Skeletal muscle tissue (tissue), 7 donors: ENCODE data around the genes PAX8, CCDC93 and C2orf76.

GRCh38 chr2:113175653-113176933, 2.3 kb downstream of the PSD4 start:
- PRO-cap, 3 experiments = no peak in any of the 3 experiments
- RAMPAGE, long total RNA = no peak
- RRBS, 2 experiments = 51 to 55% methylated on average over 6 of the region's 16 CpGs

DNA sequence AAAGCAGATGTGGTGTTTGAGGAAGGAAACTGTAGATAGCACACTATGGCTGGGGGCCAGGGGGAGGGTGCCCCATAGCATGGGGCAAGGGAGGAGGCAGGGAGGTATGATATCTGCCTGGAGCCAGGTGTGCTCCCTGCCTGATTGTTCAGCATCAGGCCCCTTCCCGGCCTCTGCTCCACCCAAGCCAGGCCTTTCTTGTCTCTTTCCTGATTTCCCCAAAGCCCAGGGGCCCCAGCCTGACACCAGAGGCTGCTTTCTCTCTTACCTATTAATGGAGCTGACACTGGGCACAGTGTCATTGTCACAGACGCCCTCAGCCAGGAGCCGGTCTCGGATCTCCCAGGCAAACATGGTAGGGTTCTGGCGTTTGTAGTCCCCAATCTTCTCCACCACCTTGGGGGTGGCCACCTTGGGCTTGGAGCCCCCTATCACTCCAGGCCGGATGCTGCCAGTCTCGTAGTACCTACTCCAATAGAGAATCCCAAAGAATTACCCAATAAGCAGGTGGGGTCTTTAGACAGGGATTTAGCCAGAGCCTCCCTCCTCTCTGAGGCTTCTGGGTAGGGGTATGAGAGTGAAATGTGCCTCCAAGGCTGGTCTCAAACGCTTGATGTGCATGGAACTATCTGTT, 34.4 kb downstream of the PAX8 start:
- PRO-cap, 3 experiments = no peak in any of the 3 experiments
- RAMPAGE, long total RNA = no peak
- RRBS, 2 experiments = no CpG with 5 or more reads among the region's 8 CpGs

- PRO-cap, 3 experiments = no peak in any of the 3 experiments
- RAMPAGE, long total RNA = no peak
- RRBS, 2 experiments = no CpG with 5 or more reads among the region's 10 CpGs
These were observed 14.2 kb downstream of the PAX8 start for GRCh38 chr2:113264155-113265378.

DNA sequence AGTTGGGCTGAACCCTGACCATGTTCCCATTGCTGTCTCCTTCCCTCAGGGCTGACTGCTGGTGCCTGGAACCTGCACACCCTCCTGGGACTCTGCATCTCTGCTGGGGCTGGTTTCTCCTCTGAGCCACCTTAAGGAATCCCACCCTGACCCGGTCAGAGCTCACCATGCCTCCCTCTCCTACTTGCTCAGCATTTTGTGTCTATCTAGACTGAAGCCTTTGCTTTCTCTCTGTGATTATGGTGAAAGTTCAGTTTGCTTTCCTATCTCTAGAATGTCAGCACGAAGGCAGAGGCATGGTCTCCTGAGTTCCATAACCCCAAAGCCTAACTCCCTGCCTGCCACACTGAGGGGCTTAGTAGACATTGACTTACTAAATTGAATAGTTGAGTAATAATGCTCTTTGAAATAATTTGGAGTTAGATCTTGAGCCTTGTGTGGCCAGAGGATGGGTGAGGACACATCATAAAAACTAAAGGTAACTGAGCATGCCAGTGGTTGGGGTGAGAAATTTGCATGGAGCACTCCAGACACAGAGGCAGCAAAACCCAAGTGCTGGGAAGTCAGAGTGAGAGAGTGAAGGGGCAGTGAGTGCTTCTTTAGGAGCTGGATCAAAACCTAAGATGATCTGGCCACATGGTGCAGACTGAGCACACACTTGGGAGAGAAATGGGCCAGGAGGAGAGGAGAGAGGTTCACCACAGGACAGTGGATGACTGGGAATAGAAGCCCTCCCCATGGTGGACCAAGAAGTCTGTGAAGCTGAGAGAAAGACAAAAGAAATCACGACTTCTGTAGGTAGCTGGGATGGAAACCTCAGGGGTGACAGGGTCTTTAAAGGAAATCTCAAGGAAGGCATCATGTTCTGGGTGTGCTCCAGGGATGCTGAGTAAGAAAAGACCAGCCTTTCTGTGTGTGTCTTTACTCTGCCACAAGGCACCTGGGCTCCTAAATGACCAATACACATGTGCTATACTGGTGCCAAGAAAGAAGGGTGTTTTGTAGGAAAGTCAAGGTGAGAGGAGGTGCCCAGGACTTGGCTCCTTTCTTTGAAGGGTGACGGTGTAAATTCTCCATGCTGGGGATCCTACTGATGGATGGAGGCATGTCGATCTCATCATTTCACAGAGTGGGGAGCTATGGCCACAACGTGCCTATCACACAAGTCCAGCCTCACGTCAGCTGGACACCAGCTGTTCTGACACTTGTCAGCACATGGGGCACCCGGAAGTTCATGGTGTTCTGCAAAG, 12.9 kb downstream of the PAX8 start:
- PRO-cap, 3 experiments = no peak in any of the 3 experiments
- RAMPAGE, long total RNA = no peak
- RRBS, 2 experiments = no CpG with 5 or more reads among the region's 8 CpGs

DNA sequence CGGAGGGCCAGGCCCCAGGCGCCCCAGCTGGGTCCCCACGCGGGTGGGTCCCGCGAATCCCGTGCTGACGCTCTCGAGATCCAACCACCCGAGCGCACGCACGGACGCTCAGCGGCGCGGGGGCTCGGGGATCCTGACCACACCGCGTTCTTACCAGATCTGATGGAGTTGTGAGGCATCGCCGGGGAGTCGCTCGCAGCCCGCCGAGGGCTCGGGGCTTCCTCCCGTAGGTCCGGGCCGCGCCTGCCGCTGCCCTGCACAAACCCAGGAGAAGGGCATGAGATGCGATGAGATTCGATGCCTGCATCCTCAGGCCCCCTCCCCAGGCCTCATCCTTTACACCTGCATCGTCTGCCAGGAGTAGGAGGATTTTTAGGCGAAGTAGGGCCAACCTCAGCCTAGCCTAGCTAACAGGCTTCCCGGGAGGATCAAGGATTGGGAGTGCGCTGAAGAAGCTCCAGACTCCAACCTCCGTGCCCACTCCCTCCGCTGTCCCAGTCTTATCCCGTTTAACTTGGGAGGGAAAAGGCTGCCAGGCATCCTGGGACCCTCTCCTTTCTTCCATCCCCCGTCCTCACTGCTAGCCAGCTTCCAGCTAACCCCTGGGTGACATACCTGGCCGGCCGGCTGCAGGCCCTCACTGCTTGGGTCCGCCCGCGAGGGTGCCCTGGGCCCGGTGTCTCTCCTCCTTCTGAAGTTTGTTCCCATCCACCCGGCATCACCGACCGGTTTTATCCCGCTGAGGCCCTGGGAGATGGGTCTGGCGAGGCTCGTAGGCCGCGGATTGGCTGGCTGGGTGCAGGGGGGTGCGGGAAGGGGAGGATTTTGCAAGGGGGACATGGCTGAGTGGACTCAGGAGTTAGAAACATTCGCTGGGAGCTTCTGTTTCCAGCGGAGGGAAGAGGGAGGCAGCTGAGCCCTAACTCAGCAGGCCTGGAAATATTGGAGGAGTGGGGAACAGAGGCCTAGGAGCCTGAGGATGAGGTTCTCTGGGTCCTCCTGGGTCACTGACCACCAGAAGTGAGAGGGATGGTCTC, at the start of gene PAX8:
Gene PAX8 (minus strand): TSS at position 706 of the 1,037 bp plus-strand sequence.
- PRO-cap, 3 experiments = no peak in any of the 3 experiments
- RAMPAGE, long total RNA = no peak
- RRBS, 2 experiments = 47 to 62% methylated on average over 13 of the region's 59 CpGs

GRCh38 chr2:113390159-113390906, 47.2 kb upstream of the ZNG1B start:
- PRO-cap, 3 experiments = no peak in any of the 3 experiments
- RAMPAGE, long total RNA = no peak
- RRBS, 2 experiments = no CpG with 5 or more reads among the region's 13 CpGs

- PRO-cap, 3 experiments = no peak in any of the 3 experiments
- RAMPAGE, long total RNA = no peak
- RRBS, 2 experiments = no CpG with 5 or more reads among the region's 17 CpGs
These were observed 56.2 kb downstream of the SLC35F5 start for GRCh38 chr2:113700062-113700759.

DNA sequence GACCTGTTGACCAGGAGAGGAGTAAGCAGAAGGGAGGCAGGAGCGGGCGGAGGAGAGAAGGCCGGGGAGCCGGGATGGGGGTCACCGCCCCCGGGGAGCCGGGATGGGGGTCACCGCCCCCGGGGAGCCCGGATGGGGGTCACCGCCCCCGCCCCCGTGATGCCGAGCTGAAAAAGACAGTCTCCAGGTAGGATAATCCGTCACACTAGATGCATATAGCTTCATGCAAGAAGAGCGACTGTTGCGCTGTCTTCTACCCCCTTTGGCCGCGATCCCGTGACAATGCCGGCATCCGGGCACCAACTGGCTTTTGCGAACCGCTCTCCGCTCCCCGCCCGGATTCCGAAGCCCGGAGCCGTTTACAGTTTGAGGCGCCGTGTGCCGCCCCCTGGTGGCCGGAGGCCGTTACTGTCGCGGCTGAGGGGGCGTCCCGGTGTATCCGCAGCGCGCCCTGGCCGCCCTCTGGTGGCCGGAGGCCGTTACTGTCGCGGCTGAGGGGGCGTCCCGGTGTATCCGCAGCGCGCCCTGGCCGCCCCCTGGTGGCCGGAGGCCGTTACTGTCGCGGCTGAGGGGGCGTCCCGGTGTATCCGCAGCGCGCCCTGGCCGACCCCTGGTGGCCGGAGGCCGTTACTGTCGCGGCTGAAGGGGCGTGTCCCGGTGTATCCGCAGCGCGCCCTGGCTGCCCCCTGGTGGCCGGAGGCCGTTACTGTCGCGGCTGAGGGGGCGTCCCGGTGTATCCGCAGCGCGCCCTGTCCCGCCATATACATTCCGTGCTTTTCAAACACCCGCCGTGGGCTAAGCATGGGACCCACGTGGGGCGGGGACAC, 89.6 kb downstream of the ACTR3 start:
- PRO-cap, 3 experiments = no peak in any of the 3 experiments
- RAMPAGE, long total RNA = no peak
- RRBS, 2 experiments = 65 to 69% methylated on average over 17 of the region's 87 CpGs

- PRO-cap, 3 experiments = peak in 1 of 3 experiments; most common minus-strand start chr2:114662527 (in 1)
- RAMPAGE, long total RNA = no peak
- RRBS, 2 experiments = no CpG with 5 or more reads among the region's 43 CpGs
These were observed 219.9 kb downstream of the DPP10 start for GRCh38 chr2:114662294-114662831.

DNA sequence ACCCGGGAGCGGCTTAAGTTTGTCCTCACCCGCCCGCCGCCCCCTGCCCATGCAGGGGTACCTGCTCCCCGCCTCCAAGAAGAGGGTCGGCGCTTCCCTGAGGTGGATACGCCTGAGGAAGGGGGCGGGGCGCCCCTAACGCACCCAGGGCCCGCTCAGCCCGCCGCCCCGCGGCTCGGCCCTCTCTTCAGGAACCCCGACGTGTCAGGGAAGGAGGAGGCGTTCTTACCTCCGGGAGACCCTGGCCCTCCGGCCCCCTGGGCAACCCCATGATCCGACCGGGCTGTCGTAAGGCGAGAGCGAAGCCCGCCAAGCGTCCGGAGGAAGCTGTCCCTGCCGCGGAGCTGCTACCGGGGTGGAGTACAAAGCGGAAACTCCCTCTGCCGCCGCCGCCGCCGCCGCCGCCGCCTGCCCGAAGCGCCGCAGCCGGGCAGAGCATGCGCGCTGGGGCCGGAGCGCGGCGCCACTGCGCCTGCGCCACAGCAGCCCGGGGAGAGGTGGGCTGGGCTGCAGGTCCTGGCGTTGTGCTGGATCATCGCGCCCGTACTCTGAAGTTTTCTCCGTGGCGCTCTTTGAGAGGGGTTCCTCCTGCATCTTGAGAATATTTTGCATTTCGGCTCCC, at the start of gene CCDC93:
Gene CCDC93 (minus strand): TSS at position 346 of the 622 bp plus-strand sequence.
- PRO-cap, 3 experiments = peak in 3 of 3 experiments; most common plus-strand start position 493 of the sequence (in 3); most common minus-strand start position 346 of the sequence (in 2)
- RAMPAGE, long total RNA = no peak
- RRBS, 2 experiments = 2% methylated on average over 18 to 24 of the region's 63 CpGs

DNA sequence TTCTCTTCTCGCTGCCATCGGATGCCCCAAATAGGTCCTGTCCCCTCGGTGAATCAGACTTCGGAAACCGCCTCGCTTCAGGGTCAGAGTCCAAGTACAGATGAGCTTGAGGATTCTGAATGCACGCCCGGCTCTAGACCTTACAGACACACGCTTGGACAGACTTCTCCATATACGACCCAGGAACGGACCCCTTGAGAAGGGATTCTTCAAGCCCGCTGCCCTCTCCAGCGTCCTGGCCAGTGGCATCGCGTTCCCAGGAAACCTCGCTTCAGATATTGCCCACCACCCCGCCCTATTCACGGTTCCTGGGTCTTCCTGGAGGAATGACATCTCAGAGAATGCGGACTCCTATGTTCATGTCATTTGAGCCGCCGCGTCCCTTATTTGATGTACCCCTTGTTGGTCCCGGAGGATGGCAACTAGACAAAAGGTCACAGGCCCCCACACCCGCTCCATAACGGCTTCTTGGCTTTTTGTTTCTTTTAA, 521 bp upstream of the CCDC93 start:
- PRO-cap, 3 experiments = no peak in any of the 3 experiments
- RAMPAGE, long total RNA = no peak
- RRBS, 2 experiments = no CpG with 5 or more reads among the region's 25 CpGs

DNA sequence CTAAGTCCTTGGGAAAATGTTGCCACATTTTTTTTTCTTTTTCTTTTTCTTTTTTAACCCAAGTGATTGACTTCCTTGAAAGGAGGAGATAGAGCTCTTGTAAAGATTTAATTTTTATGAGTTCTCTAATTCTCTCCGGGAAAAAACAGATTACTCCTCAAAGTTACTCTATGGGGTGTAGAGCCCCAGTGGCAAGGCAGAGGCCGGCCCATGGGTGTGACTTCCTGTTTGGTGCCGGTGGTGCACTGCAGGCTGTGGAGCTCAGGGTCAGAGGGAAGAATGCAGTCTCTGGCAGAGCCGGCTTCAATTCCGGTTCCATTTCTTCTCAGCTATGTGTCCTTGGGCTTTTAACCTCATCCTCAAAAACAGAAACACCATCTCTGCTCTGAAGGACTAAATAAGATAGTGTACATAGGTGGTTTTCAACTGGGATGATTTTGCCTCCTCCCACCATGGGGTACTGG, 81.0 kb downstream of the INSIG2 start:
- PRO-cap, 3 experiments = no peak in any of the 3 experiments
- RAMPAGE, long total RNA = no peak
- RRBS, 2 experiments = 6 to 14% methylated on average over 1 to 4 of the region's 5 CpGs

- PRO-cap, 3 experiments = peak in 1 of 3 experiments; most common plus-strand start chr2:118185941 (in 1)
- RAMPAGE, long total RNA = no peak
- RRBS, 2 experiments = no CpG with 5 or more reads among the region's 39 CpGs
These were observed 97.1 kb downstream of the INSIG2 start for GRCh38 chr2:118185008-118186049.

DNA sequence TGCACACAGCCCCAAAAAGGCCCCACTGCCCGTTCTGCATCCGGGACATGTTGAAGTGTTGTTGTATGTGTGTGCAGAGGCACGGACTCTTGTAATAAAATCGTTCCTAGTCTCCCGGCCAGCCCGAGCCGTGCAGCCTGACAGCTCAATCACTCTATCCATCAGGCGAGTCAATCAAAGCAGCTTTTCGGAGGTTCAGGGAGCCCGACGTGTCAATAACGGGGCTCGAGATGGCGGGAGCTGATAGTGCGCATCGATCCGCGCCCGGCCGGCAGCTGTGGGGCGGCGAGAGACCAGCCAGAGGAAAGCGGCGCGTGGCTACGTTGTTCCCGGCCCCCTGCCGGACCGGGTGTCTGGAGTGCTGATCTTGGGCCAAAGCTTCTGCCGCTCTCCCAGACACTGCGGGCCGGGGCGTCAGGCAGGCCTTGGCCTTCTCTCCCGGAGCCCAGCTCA, 2.5 kb downstream of the EN1 start:
- PRO-cap, 3 experiments = peak in 1 of 3 experiments; most common plus-strand start position 177 of the sequence (in 1); most common minus-strand start position 279 of the sequence (in 1)
- RAMPAGE, long total RNA = no peak
- RRBS, 2 experiments = 6 to 18% methylated on average over 13 of the region's 34 CpGs

DNA sequence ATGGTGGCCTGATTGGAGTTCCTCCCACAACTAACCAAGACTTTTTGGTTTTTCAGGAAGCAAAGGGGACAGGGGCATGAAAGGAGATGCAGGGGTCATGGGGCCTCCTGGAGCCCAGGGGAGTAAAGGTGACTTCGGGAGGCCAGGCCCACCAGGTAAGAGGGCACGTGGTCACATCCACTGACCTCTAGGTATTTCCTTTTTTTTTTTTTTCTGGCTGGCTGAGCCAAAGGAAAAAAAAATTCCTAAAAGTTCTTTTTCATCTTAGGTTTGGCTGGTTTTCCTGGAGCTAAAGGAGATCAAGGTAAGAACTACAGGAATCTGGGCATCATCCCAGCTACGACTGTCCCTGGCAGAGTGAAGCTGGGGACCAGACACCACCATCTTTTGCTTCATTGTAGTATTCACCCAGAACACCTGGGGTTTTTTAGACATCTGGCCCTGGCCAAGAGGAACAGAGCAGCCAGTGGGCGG, 39.4 kb downstream of the MARCO start:
- PRO-cap, 3 experiments = no peak in any of the 3 experiments
- RAMPAGE, long total RNA = no peak
- RRBS, 2 experiments = no CpG with 5 or more reads among the region's 4 CpGs

DNA sequence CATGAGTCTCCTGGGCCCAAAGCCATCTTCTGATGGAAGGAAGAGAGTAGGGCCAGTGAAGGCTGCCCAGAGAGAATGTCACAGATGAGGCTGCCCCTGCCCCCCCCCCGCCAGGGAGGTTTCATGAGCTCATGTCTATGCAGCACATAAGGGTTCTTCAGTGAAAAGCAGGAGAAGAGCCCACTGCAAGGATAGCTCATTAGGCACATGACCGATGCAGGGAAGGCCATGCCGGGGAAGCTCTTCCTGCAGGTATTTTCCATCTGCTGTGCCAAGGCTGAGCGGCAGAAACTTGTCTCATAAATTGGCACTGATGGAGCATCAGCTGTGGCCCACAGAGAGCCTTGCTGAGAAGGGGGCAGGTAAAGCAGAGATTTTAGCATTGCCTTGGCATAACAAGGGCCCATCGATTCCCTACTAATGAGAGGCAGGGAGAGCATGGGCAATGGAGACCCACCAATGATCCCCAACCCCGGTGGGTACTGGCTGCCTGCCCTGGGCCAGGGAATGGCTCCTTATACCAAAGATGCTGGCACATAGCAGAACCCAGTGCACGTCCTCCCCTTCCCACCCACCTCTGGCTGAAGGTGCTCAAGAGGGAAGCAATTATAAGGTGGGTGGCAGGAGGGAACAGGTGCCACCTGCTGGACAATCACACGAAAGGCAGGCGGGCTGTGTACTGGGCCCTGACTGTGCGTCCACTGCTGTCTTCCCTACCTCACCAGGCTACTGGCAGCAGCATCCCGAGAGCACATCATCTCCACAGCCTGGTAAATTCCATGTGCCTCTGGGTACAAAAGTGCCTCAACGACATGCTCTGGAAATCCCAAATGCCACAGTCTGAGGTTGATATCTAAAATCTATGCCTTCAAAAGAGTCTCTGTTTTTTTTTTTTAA, 41.3 kb downstream of the STEAP3 start:
- PRO-cap, 3 experiments = no peak in any of the 3 experiments
- RAMPAGE, long total RNA = no peak
- RRBS, 2 experiments = no CpG with 5 or more reads among the region's 12 CpGs

DNA sequence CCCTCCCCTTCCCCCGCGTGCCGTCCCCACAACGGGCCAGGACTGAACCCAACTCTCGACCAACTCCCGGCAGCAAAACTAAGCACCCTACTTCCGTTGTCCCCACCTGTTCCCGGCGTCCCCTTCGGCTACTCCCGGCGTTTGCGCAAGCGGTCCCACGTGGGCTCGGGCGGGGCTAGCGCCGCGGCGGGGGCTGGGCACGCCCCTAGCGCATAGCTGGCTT, at the start of gene C2orf76:
Gene C2orf76 (minus strand): TSS at position 151 of the 223 bp plus-strand sequence.
- PRO-cap, 3 experiments = peak in 3 of 3 experiments; most common minus-strand start position 80 of the sequence (in 2)
- RAMPAGE, long total RNA = start-site peak on the minus strand centred at position 117 of the sequence, 45 bp wide, 211 and 64 reads in 2 replicates
- RRBS, 2 experiments = under 1 to 3% methylated on average over 11 of the region's 23 CpGs

DNA sequence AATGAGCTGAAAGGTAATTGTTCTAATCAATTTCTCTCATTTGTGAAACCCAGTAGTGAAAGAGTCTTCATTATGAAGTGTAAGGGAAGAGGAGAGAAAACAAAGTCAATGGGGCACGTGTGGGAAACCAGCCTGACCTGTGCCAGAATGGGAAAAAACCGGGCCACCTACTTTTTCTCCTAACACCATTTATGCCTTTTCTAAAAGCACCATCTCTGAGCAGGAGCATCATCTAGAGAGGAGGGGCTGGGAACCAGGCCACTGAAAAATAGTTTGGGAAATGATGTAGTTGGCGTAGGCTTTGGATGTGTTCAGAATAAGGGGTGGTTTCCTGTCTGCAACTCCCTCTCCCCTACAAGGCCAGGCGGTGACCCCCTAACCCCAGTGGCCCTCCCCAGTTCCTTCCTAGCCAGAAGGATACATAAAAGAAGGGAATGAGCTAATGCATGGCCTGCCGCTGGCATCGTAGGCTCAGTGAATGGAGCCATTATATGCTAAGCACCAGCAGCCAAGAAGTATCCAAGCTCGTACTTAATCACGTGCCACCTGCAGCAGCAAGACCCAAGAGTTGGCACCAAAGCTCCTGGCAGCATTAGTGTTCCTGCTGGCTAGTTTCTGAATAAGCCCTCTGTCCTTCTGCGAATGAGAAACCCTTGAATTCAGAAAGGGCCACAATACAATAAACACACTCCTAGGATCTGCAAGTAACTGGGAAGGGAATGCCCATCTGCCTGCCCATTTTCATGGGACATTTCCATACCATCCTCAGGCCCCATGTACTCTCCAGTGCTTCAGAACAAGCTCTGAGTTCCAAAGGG, 4.2 kb downstream of the DBI start:
- PRO-cap, 3 experiments = no peak in any of the 3 experiments
- RAMPAGE, long total RNA = no peak
- RRBS, 2 experiments = no CpG with 5 or more reads among the region's 9 CpGs

DNA sequence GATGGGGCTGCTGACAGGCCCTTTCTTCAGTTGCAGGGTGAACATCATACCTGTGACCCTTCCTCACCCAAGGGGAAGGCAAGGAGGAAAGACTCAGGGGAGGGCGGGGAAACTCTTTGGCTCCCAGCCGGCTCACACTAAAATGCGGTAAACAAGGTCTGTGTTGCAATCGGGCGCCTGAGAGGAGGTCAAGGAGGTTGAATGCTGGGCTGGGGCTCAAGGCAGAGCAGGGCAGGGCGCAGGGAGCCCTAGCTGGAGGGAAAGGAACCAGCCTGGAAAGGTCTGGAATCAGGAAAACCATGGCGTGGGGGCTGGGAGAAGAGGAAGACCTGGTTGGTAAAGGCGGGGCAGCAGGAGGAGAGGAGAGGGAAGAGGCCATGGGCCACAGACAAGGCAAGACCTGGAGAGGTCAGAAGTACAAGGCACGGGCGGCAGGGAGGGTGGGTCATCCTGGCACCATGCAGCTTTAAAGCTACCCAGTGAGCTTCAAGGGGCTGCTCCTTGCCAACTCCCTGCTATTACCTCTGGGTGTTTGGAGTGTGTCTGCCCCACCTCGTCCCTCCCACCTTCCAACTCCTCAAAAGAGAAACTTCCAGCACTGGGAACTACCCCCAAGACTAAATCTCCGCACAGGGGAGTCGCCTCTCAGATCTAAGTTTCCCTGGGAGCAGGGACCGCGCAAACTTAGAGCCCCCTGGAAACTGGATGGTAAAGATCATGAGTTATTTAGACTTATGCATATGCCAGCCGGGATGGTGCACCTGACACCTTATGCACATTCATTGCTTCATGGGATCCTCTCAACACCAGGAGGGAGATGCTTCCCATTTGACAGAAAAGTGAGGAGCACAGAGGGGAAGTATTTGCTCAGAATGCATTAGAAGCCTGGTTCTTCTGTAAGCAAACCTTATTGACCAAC, 4.6 kb upstream of the TMEM37 start:
- PRO-cap, 3 experiments = no peak in any of the 3 experiments
- RAMPAGE, long total RNA = no peak
- RRBS, 2 experiments = no CpG with 5 or more reads among the region's 16 CpGs

GRCh38 chr2:119464779-119465372, 33.2 kb downstream of the TMEM37 start:
- PRO-cap, 3 experiments = no peak in any of the 3 experiments
- RAMPAGE, long total RNA = no peak
- RRBS, 2 experiments = 45 to 46% methylated on average over 2 of the region's 8 CpGs